ENCODE measurements around a stretch of chr11.

DNA sequence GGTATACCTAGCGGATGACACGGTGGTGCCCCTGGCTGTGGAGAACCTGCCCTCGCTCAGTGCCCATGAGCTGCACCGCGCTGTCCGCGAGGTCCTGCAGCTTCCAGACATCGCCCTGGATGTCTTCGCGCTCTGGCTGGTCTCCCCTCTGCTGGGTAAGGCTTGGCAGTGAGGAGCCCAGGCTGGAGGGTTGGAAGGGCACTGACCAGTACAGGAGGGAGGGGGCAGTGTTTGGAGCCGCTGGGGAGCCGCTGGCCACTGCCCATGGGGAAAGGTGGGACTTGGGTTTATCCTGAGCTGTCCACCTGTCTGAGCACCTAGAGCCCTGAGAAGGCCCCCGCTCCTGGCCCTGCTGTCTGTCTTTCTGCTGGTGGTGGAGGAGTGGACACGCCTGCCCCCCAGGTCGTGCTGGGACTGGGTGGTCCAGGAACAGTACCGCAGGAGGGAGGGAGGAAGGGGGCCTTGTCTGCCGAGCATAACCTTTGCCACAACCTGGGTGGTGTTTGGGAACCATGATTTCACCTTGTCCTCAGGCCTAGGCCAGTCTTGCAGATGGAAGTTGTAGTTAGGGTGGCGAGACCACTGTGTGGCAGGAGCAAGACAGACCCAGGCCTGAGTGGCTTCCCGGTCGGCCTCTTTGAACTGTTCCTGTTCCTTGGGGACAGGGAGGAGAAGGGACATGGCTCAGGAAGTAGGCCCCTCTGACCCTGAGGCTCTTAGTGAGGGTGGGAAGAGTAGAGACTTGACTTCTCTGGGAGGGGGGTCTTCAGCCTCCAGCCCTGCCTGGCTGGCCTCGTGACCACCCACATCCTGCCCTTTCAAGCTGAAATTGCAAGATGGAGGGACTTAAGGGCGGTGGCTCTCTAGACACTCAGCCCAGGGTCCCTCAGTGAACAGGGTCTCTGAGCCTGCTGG is 3.2 kb downstream of the FRMD8 start:
- PRO-cap = no peak
- RRBS = no CpG with 5 or more reads among the region's 22 CpGs

DNA sequence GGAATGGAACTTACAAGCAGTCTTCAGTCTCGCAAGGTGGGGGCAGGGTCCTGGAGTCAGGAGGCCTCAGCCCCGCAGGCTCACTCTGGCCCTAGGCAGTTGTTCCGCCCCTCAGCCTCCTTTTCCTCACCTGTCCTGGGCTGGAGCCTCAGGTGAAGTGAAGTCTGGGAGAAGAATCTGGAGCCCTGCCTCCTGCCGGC is 7.9 kb downstream of the FRMD8 start:
- PRO-cap = no peak
- RRBS = no CpG with 5 or more reads among the region's 4 CpGs

GRCh38 chr11:65397061-65397679 is 10.7 kb downstream of the FRMD8 start:
- PRO-cap = no peak
- RRBS = no CpG with 5 or more reads among the region's 17 CpGs

DNA sequence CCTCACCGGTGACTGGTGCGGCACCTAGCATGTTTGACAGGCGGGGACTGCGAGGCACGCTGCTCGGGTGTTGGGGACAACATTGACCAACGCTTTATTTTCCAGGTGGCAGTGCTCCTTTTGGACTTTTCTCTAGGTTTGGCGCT is 37.0 kb downstream of the FRMD8 start:
- PRO-cap = unidirectional peak, plus-strand start at position 34 of the sequence
- RRBS = 6% methylated on average over 1 of the region's 8 CpGs

GRCh38 chr11:65429683-65430496 is 43.5 kb downstream of the FRMD8 start:
- PRO-cap = no peak
- RRBS = no CpG with 5 or more reads among the region's 10 CpGs

DNA sequence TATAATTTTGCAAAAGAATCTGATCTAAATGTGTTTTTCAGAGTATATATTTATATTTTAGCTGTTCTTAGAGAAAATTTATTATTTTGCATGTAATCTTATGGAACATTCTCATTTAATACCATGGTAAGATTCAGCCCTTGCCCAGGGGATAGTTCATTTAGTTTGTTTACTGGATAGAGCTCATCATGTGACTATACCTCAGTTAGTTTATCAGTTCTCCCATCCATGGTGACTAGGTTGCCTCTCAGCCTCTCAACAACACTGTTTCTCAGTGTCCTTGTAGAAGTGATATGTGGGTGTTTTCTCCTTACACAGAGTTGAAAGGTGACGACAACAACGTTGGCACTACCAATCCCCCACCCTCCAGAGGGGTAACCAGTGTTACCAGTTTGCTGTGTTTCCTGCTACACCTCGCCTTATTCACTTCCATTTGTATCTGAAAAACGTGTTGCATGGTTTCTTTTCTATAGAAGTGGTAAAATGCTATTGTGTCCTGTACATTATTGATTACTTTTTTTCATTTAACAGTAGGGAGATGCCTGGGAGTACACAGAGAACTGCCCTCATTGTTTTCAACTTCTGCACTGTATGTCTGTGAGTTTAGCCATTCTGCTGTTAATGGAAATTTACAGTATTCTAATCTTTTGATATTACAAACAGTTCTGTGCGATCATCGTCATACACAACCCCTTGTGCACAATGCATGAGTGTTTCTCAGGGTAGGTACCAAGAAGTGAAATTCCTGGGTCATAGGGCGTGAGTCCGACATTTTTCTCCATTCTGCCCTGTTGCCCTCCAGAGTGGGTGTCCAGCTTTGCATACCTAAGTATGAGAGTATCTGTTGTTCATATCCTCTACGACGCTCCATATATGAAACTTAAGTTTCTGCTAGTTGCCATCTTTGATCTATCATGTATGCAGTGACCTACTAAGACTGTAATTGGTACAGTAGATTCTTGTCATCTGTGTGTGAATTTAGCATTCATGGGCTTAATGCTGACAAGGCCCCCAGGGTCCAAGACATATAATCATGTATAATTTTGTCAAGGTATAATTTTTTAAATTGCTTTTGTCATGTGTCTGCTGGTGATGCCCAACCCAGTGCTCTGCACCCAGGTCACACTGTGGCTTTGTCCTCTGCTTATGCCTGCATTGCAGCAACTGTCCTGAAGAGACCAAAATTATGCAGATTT is 47.9 kb downstream of the FRMD8 start:
- PRO-cap = unidirectional peak, plus-strand start at position 320 of the sequence; unidirectional peak, plus-strand start at position 536 of the sequence
- RRBS = no CpG with 5 or more reads among the region's 10 CpGs

- PRO-cap = no peak
Observed at GRCh38 chr11:65436916-65437244, 50.4 kb downstream of the FRMD8 start.

DNA sequence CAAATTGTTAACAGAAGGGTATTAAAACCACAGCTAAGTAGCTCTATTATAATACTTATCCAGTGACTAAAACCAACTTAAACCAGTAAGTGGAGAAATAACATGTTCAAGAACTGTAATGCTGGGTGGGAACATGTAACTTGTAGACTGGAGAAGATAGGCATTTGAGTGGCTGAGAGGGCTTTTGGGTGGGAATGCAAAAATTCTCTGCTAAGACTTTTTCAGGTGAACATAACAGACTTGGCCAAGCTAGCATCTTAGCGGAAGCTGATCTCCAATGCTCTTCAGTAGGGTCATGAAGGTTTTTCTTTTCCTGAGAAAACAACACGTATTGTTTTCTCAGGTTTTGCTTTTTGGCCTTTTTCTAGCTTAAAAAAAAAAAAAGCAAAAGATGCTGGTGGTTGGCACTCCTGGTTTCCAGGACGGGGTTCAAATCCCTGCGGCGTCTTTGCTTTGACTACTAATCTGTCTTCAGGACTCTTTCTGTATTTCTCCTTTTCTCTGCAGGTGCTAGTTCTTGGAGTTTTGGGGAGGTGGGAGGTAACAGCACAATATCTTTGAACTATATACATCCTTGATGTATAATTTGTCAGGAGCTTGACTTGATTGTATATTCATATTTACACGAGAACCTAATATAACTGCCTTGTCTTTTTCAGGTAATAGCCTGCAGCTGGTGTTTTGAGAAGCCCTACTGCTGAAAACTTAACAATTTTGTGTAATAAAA is 19.0 kb upstream of the SCYL1 start:
- PRO-cap = unidirectional peak, plus-strand start at position 115 of the sequence; unidirectional peak, plus-strand start at position 217 of the sequence; unidirectional peak, plus-strand start at position 390 of the sequence; unidirectional peak, plus-strand start at position 524 of the sequence
- RRBS = no CpG with 5 or more reads among the region's 6 CpGs

DNA sequence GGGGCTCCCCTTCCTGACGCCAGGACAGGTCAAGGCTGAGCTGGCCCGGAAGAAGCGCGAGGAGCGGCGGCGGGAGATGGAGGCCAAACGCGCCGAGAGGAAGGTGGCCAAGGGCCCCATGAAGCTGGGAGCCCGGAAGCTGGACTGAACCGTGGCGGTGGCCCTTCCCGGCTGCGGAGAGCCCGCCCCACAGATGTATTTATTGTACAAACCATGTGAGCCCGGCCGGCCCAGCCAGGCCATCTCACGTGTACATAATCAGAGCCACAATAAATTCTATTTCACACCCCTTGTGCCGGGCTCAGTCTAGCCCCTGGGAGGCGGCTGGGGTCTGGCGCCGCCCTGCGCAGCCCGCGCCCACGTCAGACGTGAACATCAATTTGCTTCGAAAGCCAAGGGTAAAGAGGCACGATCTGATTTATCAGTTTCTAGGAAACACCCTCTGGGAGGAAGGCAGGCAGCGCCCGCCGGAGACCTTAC is 13.6 kb downstream of the SCYL1 start:
- PRO-cap = no peak
- RRBS = 80% methylated on average over 13 of the region's 33 CpGs

DNA sequence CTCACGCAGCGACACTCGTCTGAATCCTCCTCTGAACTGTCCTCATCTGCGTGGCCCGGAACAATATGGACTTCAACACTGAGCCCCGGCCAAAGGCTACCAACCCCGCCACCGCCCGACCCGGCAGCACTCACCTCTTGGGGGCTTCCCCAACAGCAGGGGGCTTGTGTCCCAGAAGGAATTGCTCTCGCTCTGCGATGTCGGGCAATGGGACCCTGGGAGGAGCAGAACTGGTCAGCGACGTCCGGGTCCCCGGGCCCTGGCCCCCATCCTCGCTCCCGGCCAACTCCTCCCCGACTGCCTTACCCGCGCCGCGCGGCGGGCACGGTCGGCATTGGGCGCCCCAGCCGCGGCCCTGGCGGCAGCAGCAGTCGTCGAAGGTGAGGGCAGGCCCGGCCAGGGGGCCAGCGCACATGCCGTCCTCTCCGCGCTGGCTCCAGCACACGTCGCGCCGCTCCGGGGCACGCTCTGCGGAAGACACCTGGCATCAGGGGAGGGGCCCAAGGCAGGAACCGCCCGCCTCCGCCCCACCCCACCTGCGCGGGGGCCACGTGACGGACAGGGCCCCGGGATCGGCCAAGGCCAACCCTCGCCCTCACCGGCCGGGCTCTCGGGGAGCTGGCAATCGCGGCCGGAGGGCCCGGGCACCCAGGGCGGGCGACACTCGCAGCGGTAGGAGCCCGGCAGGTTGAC is 14.7 kb downstream of the SCYL1 start:
- PRO-cap = bidirectional peak, plus-strand start at position 628 of the sequence, minus-strand start at position 450 of the sequence
- RRBS = 32% methylated on average over 32 of the region's 68 CpGs

DNA sequence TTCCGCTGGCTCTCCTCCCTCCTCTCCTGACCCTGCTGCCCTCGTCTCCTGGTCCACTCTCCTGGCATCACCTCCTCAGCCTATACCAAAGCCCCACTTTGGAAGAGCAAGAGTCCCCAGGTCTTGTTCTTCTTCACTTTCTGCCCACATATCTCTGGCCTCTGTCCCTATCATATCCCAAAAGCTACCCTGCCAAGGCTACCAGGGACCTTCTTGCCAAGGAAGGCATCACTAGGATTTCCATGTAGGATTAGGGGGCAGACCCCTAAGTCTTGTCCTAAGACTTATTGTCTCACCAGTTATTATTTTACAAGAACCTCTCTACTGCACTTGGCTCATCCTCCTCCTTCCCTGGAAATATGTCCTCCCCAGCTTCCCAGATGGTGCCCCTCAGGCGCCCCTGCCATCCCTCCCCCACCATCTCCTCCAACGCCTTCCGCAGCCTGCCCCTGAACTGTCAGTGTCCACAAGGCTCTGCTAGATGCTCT is 13.3 kb downstream of the LTBP3 start:
- PRO-cap = no peak
- RRBS = no CpG with 5 or more reads among the region's 5 CpGs

DNA sequence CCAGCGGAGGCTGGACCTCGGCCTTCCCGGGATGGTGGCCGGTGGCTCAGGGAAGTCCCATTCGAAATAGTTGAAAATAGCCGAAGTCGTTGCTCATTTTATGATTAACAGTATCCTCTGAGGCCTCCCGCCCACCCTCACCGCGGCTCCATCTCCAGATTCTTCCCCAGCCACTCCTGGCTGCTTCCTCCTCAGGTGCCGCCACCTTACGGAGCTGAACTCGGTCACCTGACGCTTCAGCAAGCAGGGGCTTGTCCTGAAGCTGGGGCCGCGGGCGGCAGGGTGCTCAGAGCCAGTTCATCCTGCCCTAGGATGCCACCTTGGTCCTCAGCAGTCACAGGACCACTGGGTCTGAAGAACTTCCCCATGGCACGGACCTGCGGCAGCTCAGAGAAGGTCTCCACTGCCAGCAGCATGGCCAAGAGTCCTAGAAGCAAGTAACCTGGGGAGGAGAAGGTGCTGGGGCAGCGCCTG is 2.8 kb downstream of the KCNK7 start:
- PRO-cap = no peak
- RRBS = 67% methylated on average over 3 of the region's 20 CpGs

DNA sequence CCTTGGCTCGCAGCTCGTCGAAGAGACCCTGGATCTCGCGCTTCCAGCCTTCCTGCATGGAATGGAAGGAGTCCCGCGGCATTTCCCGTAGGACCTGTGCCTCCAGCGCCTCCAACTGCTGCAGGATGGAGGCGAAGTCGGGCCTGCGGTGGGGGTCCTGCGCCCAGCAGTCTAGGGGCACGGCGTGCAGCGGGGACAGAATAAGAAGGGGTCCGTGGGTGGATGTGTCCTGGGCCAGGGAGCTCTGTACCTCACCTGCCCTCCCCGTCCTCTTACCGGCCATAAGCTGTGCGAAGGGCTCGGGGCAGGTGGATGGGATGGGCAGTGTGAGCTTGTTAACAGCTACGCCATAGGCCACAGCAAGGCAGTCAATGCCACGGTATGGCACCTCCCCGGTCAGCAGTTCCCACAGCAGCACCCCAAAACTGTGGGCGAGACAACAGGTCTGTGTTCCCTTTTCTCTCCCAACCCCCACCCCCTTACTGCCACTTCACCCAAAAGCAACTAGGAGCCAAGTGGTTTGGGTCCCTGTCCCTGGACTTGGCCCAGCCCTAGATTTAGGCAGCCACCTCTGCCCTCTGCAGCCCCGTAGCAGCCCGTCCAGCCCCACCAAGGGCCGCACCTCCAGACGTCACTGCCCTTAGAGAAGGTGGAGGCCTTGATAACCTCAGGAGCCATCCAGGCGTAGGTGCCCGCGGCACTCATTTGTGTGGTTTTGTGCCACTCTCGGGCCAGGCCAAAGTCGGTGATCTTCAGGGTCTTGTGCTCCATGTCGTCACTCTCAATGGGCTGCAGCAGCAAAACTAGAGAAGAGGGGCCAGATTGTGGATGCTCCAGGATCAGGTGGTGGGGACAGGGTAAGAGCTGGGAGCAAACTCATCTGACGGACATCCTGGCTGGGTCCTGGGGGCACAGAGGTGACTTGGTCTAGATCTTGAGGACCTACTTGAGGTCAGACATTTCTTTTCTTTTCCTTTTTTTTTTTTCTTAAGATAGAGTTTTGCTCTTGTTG is 6.1 kb downstream of the MAP3K11 start:
- PRO-cap = no peak
- RRBS = 100% methylated on average over 5 of the region's 36 CpGs

- PRO-cap = no peak
- RRBS = 59% methylated on average over 6 of the region's 24 CpGs
Observed at GRCh38 chr11:65620474-65621116, 5.0 kb downstream of the PCNX3 start.

DNA sequence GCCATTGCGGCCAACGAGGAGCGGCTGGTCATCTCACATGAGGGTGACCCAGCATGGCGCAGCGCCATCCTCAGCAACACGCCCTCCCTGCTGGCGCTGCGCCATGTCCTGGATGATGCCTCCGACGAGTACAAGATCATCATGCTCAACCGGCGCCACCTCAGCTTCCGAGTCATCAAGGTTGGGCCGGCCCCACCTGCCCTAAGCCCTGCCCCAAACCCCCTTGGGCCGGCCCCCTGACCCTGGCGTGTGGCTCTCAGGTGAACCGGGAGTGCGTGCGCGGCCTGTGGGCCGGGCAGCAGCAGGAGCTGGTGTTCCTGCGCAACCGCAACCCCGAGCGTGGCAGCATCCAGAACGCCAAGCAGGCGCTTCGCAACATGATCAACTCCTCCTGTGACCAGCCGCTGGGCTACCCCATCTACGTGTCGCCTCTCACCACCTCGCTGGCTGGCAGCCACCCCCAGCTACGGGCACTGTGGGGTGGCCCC is 2.6 kb upstream of the SIPA1 start:
- PRO-cap = no peak
- RRBS = 87% methylated on average over 5 of the region's 33 CpGs

- PRO-cap = no peak
- RRBS = no CpG with 5 or more reads among the region's 12 CpGs
Observed at GRCh38 chr11:65643680-65644271, 5.9 kb downstream of the SIPA1 start.

GRCh38 chr11:65649049-65649446 is 11.1 kb downstream of the SIPA1 start:
- PRO-cap = no peak
- RRBS = no CpG with 5 or more reads among the region's 9 CpGs

GRCh38 chr11:65774087-65774587 is 6.6 kb downstream of the AP5B1 start:
- PRO-cap = no peak
- RRBS = no CpG with 5 or more reads among the region's 10 CpGs

DNA sequence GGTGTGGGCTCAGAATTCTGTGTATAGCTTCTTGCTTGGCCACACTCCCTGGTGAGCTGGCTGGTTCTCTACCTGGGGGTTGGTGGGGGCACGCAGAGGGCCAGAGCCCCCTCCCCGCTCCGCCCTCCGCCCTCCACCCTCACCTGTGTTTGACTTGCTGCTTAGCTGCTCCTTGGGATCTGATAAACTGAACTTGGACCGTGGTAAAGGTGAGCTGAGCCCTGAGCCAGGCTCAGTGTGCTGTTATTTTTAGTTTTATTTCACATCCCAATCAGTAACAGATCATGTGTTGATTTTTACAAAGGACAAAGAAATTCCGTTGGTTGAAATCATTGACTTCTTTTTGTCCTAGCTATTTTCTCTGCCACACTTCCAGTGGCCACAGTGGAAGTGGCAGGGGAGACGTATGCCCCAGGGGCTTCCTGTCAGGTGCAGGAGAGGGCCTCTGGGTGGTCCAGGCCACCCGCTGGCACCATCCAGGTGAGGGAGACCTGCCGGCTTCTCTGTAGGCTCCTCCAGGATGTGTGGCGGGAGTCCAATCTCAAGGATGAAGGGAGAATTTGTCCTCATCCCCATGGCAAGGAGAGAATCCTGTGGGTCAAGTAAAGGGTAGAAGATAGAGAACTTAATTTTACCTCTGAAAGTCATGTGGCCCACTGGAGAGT is 2.1 kb downstream of the OVOL1 start:
- PRO-cap = no peak
- RRBS = no CpG with 5 or more reads among the region's 10 CpGs

DNA sequence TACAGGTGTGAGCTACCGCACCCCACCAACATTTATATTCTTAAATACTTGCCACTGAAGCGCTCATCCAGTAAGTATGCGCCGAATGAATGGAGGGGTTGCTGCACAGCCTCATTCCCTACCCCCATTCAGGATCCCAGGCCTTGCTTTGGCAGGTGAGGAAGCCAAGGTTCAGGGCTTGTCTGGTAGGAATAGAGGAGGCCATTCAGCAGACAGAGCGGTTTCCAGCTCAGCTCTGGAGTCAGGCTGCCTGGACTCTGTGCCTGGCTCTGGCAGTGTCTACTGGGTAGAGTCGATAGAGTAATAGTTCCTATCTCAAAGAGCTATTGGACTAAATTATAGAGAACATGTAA is 6.8 kb upstream of the SNX32 start:
- PRO-cap = no peak
- RRBS = no CpG with 5 or more reads among the region's 6 CpGs